Bronchus (tissue), 1 donor: ENCODE measurements around a stretch of chr12.

DNA sequence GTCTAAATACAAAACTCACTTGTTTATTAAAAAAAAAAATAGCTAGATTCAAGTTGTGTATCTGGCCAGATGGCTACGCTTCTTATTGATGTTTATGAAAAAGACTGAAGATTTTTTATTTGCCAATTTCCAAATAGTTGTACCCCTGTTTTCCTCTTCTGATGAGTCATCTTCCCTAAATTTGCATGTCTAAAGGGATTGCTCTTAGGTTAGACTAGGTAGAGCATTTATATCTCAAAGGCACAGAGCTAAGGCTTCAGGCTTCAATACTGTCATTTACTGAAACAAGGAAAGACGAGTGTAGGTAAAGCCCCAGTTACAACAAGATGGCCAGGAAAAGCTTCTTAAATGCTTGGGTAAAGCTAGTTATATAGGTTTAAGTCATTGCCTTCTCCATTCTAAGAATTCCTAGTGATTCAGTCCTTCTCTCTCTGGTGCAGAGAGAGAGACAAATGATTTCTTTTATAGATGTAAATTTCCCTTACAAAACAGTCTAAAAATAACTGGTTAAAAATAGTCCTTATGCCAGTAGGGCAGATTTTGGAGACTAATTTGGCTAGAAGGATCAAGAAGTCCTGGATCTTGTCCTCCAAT, 26.1 kb downstream of the LEMD3 start:
- PRO-cap, result no peak

- PRO-cap, result no peak
Measured at GRCh38 chr12:65283850-65284637, 5.6 kb downstream of the MSRB3 start.

DNA sequence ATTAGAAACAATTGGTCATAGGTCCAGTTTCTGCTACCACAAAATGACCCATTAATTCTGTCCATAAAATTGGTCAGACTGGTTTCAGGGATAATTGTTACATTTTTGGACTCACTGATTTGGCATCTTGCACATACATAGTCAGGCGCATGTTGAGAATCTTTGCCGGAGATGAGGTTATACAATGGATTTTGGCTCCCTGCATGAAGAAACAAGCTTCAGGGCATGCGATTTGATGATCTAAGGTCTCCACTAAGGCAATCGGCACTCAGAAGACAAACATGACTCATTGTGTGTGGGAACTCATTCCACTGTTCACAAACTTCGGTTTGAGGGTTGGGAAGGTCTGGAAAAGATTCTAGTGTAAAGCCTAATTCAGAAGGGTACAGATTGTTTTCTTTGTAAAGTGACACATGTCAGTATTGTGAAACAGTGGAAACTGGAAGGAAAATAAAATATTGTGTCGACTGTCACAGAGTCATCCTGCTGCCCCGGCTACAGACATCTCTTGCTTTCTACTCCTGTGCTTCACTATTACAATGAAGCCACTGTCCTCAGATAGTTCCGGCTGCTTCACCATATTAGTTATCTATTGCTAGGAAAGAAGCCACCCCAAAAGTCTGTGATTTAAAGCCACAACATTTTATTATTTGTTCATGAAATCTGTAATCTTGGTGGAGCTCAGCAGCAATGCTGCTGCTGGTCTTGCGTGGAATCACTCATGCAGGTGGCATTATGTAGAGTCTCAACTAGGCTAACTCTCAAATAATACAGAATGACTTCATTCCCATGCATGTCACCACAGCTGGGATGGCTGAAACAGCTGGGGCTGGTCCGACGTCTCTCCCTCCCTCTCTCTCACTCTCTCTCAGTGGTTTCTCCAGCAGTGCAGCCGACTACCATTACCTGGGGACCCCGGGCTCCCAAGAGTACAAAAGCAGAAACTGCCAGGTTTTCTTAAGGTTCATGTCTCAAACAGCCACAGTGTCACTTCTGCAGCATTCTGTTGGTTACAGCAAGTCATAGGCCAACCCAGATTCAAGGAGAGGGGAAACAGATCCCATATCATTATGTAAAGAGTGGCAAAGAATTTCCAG, 192.4 kb upstream of the HMGA2 start:
- PRO-cap, result no peak

DNA sequence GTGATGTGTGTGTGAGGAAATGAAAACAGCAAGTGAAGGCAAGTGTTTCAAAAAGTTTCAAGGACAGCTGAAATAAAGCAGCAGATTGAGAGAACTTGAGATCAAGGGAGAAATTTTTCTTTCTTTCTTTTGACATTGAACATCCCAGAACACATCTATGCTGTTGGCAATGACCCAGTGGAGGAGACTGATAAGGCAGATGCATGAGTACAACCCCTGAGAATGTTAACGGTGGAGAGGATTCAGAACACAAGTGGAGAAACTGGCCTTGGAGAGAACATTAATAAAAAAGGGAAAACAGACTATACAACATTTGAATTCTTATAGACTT, 2.9 kb downstream of the LLPH start:
- PRO-cap, result no peak

- PRO-cap, result bidirectional peak, plus-strand start at chr12:67354660, minus-strand start at chr12:67354584
Measured at GRCh38 chr12:67354476-67354779, 85.3 kb downstream of the CAND1 start.

DNA sequence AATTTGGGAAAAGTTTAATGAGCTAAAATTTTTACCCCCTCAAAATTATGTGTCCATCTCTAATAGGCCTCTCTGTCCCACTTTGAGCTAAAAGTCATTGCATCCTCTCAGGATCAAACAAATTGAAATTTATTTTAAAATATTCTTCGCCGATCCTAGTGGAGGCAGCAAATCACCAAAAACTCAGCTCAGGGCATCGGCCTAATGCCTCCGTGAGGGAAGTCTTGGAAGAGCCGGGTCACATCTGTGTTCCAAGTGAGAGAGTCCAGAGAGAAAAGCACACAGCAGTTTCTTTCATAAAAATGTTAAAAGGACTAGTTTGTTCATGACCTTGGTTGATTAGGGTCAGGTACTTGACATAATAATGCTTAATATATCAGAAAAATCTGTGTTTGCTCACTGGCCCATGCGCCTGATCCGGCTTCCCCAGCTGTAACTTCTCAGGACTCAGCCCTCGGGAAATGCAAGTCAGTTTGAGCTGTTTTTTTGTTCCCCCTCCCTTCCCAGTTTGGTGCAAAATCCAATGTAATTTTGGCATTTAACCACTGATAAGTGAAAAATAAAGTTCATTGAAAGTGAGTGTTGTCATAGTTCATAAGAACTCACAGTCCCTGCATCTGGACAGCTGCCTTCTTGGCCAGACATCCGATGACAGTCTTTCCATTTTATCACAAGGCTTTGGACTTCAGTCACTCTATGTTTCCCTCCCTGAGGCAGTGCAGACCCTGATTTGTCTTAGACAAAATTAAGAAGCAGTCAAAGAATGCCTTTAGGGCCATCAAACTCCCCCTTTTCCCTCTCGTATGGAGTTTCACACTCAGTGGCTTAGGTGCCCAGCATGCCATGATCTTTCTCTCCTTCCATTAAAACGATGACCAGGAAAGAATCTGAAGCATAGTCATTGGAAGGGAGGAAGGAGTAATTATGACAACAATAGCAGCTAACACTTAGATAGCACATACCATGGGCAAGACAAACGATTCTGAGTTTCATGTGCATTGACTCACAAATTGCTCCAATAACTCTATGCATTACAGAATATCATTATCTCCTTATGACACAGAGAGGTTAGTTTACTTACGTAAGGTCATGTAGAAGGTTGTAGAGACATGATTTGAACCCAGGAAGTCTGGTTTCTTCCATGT, 161.8 kb downstream of the CAND1 start:
- PRO-cap, result no peak

- PRO-cap, result no peak
Measured at GRCh38 chr12:67472465-67473083, 176.0 kb upstream of the DYRK2 start.

GRCh38 chr12:67689328-67689751, 40.8 kb downstream of the DYRK2 start:
- PRO-cap, result no peak

- PRO-cap, result no peak
Measured at GRCh38 chr12:67693785-67694513, 45.4 kb downstream of the DYRK2 start.

DNA sequence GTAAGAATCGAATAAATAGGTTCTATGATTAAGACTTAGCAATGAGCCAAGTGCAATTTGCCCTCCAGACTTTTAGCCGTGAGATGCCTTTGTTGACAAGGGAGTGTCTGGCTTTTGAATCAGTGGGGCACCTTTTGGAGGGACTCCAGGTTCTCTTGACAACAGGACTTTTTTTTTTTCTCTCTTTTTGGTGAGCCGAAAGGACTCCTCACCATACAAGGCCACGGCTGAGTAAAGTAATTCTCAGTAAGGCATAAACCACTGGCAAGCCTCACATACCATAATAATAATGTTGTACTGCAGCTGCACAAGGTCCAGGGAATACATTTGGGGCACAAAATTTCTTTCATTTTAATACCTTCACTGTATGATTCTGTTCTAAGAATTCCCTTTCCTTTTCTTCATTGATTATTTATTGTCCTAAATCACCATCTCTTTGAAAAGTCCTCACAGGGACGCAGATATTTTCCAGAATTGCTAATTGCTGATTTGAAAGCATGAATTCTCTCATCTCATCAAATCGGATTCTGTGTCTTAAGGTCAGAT, 4.9 kb upstream of the MDM1 start:
- PRO-cap, result no peak

DNA sequence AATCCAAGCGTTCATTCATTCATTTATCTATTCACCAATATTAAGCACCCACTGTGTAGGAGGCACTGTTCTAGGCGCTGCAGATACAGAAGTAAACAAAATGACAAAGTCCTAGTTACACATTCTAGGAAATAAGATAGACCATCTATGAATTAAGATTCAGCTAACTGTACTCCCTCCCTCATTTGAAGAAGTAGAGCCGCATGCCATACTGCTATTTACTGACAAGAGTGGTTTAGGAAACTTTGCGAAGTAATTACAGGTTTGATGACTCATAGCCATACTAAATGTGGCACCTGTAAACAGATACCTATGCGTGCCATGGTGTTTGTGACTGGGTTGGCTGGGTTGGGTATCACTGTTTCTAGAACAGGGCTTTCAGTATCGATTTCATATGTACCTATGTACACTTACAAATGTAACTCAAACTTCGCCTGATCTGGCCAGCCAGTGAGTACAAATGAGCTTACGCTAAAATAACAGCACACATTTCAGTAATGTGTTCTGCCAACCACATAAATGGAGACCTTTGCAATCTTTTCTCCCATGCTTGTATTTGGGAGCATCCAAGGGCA, 42.0 kb upstream of the MDM1 start:
- PRO-cap, result bidirectional peak, plus-strand start at position 426 of the sequence, minus-strand start at position 223 of the sequence

DNA sequence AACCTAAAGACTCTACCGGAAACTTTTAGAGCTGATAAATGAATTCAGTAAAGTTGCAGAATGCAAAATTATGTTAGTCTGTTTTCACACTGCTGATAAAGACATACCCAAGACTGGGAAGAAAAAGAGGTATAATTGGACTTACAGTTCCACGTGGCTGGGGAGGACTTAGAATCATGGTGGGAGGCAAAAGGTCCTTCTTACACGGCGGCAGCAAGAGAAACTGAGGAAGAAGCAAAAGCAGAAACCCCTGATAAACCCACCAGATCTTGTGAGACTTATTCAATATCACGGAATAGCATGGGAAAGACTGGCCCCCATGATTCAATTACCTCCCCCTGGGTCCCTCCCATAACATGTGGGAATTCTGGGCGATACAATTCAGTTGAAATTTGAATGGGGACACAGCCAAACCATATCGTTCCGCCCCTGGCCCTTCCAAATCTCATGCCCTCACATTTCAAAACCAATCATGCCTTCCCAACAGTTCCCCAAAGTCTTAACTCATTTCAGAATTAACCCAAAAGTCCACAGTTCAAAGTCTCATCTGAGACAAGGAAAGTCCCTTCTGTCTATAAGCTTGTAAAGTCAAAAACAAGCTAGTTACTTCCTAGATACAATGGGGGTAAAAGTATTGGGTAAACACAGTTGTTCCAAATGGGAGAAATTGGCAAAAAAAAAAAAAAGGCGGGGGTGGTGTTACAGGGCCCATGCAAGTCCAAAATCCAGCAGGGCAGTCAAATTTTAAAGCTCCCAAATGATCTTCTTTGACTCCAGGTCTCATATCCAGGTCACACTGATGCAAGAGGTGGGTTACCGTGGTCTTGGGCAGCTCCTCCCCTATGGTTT, 110.0 kb upstream of the MDM1 start:
- PRO-cap, result no peak

- PRO-cap, result no peak
Measured at GRCh38 chr12:68772574-68773331, 26.8 kb downstream of the SLC35E3 start.

DNA sequence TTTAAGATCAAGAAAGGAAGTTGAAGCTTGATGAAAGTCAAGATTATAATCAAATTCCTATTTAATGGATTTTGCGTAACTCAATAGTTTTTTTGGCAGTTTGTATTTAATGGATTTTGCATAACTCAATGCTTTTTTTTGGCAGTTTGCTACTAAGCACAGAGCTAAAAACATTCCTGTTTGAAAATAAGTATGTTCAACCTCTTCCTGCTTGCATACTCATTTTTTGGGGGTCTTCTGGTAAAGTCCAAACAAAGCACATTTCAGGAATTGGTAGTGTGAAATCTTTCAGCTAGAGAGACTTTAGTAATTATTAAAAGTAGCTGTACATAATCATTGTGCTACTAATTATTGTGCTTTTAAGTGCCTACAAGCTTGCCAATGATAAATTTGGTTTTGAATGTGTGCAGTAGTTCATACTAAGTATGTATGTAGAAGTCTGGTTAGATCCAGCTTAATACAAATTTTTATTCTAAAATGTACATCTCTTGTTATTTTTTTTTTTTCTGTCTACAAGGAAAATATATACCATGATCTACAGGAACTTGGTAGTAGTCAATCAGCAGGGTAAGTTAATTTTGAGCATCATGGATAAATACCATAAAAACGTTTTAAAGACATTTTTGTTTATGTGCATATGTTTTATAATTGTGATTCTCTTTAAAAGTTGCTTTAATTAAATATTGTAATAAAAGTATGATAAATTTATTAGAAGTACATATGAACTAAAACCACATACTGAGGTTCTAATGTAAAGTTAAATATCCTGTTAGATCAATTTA, 12.0 kb downstream of the MDM2 start:
- PRO-cap, result no peak

- PRO-cap, result unidirectional peak, plus-strand start at chr12:69065278
Measured at GRCh38 chr12:69065077-69065470, 132.1 kb upstream of the CPM start.

DNA sequence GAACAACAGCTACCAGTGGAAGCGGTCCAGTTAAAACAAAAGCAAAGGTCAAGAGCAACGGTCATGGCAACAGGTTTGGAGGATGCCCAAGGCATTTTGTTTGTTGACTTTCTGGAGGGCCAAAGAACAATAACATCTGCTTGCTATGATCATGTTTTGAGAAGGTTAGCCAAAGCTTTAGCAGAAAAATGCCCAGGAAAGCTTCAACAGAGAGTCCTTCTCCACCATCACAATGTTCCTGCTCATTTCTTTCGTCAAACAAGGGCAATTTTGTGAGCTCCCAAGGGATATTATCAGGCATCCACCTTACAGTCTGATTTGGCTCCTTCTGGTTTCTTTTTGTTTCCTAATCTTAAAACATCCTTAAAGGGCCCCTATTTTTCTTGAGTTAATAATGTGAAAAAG, 137.7 kb upstream of the CPSF6 start:
- PRO-cap, result no peak

GRCh38 chr12:69262973-69263499, 23.7 kb downstream of the CPSF6 start:
- PRO-cap, result no peak

DNA sequence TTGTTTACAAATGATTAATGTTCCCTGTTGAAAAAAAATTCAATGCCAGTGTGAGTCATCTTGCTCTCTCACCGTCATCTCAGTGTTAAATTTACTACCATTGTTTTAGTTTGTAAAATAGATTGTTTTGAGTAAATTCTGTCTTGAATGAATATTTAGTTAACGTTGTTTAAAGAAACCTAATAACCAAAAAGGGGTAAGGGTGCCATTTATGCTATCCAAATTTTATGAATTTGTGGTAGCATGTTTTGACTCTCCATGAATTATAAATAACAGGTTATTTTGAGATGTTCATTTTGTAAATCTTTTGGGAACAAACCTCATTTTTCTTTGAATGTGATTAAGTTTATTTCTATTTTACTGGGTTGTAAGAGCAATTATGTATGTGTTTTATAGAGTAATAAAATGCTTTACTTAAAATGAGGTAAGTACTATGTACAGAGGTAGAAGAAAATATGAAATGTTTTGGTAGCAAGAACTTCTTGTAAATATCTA, 27.1 kb downstream of the CPSF6 start:
- PRO-cap, result no peak

DNA sequence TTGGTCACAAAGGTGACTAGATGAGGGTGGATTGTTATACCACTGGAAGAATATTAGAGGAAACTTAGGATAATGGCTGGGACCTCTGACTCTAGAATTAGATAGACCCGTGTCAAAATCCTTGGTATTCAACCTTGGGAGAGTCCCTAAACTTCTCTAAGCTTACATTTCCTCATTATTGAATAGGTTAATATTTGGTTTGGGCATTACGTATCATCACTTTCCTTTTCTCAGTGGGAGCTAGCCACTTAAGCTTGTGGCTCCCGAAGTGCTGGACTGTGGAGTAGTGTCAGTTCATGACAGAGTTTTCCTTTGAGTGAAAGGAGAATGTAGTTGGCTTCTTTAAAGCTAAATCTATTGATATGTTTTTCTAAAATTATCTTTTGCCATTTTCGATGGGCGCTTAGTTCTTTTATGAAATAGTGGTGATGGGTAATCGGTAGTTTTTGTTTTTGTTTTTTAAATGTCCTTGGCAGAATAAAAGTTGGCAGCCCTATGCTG, 5.4 kb downstream of the FRS2 start:
- PRO-cap, result no peak

DNA sequence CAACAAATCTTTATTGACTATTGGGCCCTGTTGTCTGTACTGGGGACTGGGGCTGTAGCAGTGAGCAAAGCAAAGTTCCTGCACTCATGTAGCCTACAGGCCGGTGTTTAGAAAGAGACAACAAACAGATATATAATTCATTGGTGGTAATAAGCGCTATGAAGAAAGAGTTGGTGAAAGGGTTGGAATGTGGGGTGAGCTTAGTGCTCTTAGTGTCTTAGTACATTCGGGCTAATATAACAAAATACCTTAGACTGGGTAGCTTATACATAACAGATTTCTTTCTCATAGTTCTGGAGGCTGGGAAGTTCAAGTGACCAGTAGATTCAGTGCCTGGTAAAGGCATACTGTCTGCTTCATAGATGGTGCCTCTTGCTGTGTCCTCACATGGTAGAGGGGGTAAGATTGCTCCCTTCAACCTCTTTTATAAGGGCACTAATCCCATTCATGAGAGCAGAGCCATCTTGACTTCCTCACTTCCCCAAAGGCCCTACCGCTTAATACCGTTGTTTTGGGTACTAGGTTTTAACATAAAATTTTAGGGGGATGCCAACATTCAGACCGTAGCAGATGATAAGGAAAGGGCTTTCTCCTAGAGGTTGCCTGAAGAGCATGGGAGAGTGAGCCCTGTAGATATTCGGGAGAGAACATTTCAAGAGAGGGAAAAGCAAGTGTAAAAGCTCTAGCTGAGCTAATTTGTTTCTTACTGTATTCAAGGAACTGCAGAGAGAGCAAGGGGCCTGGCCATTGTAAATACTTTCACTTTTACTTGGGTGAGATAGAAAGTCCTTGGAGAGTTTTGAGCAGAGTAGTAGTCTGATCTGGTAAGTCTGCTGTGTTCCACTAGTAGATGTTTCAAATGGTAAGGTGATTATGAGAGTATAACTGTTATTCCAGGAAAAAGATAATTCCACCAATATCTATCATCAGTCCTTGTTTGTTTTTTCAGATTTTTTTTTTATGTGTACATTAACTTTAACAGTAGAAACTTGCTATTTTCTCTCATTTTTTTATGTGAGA, 27.2 kb downstream of the FRS2 start:
- PRO-cap, result no peak